Calu3 (cell line): Measurements from ENCODE around the genes SLC39A3 and TLE2.

DNA sequence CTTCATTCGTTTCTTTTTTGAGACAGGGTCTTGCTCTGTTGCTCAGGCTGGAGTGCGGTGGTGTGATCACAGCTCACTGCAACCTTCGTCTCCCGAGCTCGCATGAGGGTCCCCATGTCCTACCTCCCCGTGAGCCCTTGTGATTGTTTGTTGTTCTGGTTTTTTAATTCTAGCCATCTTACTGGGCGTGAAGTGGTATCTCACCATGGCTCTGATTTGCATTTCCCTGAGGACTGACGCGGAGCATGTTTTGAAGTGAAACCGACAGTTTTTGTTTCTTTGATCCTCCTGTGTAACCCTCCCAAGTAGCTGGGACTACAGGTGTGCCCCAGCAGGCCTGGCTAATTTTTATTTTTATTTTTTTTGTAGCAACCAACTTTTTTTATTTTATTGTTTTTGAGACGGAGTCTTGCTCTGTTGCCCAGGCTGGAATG, 21.7 kb downstream of the GNG7 start:
- PRO-cap, result no peak

- PRO-cap, result no peak
Measured at GRCh38 chr19:2719739-2720378, 1.3 kb downstream of the DIRAS1 start.

- PRO-cap, result unidirectional peak, minus-strand start at chr19:2740017
Measured at GRCh38 chr19:2739846-2740516, at the start of gene SLC39A3. Gene SLC39A3 (minus strand): TSS chr19:2740017.

DNA sequence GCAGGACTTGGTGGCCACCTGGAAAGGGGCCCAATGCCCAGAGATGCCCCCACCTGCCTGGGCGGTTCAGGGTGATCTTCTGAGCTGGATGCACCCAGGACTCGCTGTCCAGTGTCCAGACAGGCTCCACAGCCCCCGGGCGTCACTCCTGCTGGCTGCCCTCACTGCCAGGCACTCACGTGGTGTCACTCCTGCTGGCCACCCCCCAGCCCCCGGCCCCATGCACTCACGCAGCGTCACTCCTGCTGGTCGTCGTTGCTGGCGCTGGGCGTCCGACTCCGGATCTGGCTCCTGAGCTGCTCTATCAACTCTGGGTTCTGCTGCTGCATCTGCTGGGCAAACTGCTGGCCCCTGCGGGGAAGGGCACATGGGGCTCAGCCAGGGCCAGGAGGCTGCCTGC, 17.3 kb upstream of the SLC39A3 start:
- PRO-cap, result no peak

- PRO-cap, result no peak
Measured at GRCh38 chr19:2765322-2765841, 17.7 kb downstream of the SGTA start.

GRCh38 chr19:2968906-2969564, 8.3 kb upstream of the TLE6 start:
- PRO-cap, result no peak

GRCh38 chr19:3028835-3029488, at the start of gene TLE2:
Gene TLE2 (minus strand): TSS chr19:3029280.
- PRO-cap, result no peak

DNA sequence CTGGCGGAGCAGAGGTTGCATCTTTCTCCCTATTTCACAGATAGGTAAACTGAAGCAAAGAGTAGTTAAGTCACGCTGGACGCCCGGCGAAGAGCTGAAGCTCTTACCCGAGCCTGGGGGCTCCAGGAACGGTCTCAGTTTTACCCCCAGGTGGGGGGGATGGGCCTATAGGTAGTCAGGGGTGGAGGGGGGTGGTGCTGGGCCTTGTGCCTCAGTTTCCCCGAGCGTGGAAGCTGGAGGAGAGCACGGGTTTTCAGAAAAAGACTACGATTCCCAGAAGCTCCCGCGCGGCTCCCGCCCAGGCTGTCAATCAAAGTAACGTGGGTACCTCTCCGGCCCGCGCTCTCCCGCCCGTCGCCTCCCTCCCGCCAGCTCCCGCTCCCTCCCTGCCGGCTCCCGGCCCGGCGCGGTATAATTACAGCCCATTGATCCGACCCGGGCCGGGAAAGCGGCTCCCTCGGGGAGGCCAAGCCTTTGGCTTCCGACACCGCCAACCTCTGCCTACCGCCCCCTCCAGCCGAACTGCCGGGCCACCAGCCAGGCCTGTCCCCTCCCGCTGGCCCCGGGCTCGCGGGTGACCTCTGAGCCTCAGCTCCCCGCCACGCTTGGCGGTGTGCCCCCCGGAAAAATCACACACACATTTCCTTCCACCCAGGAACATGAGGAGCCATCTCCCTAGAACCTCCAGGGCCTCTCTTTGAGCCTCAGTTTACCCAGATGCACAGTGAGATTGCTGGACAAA, 7.1 kb upstream of the TLE2 start:
- PRO-cap, result bidirectional peak, plus-strand start at position 350 of the sequence, minus-strand start at position 317 of the sequence

DNA sequence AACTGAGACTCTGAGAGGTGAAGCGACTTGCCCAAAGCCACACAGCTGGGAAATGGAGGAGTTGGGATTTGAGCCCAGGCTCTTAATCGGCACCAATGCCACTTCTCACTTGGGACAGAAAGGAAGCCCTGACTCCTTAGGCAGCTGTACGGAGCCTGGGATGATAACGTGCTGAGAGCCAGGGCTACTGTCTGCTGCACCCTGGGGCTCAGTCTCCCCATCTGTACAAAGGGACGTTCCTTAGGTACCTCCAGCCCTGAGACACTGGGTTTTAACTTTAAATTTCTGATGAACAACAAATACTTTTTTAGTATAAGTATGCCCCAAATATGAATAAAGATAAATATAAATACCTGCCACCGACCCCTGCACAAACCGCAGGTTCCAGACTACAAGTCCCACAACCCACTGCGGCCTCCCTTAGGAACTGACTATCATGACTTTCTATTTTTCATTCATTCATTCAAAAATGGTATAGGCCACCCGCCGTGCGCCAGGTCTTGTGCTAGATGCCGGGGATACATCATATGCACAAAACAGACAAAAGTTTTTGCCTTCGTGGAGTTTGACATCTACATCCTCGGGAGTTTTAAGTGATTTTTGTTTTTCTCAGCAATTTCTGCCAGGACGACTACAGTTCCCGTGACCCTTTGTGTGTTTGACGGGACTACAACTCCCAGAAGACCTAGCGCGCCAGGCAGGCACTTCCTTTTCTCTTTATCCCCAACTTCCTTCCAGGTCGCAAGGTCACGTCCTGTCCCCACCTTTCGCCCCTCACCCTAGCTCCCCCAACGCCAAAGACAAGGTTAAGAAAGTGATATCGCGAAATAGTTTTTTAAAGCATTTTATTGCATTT, 644 bp upstream of the NCLN start:
- PRO-cap, result unidirectional peak, plus-strand start at position 720 of the sequence

- PRO-cap, result no peak
Measured at GRCh38 chr19:3189490-3190121, 3.9 kb downstream of the NCLN start.

GRCh38 chr19:3357402-3357869, 8.9 kb upstream of the NFIC start:
- PRO-cap, result no peak

DNA sequence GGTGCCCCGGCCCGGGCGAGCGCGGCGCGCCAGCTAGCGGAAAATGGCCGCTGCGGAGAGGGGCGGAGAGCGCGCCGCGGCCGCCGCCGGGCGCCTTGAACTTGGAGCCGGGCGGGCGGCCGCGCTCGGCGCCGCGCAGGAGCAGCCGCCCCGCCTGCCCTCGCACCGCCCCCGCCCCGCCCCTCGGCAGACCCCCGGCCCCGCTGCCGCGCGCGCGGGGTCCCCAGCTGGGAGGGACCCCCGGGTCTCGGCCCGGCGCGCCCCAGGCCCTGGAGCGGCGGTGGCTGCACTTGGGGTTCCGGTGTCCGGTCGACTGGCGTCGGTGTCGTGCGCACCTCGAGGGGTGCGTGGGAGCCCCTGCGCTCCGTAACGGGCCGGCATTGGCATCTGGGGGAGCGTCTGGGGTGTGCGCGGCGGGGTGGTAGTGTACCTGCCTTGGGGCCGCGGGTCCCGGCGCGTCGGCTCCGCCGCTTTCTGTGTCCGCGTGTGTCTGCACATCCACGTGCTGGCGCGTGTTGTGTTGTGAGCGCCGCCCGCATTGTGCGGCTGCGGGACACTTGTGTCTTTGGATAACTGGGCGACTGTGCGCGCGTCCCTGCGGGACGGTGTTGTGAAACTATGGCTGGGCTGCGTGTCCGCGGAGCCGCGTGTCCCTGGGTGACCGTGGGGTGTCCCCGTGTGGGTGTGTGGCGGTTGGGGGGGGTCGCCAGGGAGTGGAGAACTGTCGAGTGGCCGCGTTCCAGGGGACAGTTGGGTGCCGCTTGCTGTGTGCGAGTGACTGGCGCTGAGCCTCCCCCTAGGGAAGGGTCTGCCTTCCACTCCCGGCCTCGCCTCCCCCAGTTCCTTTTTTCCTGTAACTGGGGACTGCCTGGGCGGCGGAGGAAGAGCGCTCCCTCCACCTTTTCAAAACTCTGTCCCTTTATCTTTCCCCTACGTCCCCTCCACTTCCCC, 6.0 kb upstream of the NFIC start:
- PRO-cap, result bidirectional peak, plus-strand start at position 68 of the sequence, minus-strand start at position 97 of the sequence; unidirectional peak, minus-strand start at position 488 of the sequence

DNA sequence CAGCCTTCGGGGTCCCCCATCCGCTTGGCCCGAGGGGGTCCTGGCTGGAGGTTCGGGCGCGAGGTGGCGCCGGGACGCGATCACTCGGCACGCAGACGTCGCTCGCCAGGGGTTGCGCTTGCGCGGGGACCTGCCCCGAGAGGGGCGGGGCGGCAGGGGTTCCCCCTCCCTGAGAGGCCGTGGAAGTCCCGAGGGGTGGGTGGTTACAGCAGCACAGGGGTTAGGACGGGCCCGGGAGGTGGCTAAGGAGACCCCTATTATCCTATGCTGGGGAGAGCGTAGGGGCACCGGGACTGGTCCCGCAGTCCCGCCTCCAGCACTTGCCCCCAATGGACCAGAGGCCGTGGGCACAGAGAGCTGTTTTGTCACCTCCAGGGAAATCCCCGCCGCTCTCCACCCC, 5.3 kb upstream of the NFIC start:
- PRO-cap, result unidirectional peak, minus-strand start at position 104 of the sequence

- PRO-cap, result no peak
Measured at GRCh38 chr19:3367955-3368801, 1.8 kb downstream of the NFIC start.

GRCh38 chr19:3371403-3371936, 5.1 kb downstream of the NFIC start:
- PRO-cap, result no peak

- PRO-cap, result no peak
Measured at GRCh38 chr19:3384777-3385637, 18.6 kb downstream of the NFIC start.

DNA sequence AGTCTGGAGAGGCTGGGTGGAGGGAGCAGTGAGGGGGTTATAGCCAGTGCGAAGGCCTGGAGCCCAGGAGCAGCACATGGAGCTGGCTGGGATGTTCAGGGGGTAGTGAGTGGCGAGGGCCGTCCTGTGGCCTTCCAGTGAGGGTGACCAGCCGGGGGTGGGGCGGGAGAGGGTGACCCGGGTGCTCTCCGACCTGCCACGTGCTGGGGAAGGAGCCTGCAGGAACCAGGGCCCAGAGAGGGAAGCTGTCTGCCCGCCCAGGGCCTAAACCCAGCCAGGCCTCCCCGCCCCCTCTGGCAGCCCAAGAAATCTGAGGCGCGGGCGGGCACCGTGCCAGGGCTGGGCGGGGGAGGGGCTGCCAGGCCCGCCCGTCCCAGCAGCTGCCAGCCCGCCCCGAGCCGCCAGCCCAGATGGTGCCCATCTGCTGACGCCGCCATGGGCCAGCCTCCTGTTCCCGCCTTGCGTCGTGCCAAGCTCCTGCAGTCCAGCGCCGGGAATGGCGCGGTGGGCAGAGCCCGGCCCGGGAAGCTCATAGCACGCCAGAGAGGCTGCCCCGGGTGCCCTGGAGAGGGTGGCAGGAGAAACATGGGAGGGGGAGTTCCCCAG, 21.4 kb downstream of the NFIC start:
- PRO-cap, result no peak

DNA sequence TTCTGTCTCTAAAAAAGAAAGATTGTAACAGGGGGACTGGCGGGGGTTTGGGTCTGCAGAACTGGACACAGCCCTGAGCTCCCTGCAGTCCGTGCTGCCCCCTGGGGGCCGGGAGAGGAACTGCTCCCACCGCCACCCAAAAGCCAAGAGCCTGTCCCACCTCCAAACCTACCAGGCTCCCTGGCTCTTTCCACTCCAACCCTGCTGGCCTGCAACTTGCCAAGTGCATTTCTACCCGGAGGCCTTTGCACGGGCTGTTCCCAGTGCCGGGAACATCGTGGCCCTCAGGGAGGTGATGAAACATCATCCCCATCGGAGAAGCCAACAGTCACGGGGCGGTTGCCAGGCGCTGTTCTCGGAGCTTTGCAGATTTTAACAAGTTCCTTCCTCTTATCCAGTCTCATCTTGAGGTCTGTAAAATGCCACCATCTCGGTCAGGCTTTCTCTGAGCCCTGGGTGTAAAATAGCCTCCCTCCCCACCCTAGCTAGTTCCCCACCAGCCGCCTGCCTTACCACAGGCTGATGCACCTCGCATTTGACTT, 50.7 kb downstream of the SMIM24 start:
- PRO-cap, result no peak

DNA sequence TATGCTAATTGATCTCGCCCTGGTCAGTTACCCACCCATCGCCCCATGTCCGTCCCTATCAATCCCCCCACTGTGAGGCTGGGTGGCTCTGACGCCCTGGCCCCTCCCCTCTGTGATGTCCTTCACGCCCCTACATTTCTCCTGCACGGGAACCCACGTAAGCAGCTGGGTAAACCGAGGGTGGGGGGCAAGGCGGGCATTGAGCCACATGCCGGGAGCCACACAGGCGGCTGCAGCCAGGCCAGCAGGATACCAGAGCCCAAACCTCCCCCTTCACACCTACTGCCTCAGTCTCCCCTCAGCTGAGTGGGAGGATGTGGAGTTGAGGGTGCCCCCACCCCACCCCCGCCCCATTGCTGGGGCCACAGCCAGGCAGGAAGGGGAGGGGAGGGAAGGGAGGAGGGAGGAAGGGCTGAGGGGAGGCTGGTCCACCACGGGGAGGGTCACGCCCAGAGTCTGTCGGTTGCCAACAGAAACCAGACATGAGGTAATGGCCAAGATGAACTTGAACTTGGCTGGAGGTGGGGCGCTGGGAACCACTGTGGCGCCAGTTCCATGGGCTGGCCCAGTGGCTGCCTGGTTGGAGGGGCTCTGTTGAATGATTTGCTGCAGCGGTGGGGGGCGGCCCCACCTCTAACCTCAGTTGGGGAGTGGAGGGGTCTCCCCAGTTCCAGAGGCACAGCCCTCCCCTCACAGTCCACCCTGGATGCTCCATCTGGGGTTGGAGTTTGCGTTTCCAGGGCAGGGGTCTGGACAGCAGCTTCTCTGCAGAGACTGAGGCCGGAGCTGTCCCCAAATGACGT, 20.8 kb downstream of the SMIM24 start:
- PRO-cap, result no peak

DNA sequence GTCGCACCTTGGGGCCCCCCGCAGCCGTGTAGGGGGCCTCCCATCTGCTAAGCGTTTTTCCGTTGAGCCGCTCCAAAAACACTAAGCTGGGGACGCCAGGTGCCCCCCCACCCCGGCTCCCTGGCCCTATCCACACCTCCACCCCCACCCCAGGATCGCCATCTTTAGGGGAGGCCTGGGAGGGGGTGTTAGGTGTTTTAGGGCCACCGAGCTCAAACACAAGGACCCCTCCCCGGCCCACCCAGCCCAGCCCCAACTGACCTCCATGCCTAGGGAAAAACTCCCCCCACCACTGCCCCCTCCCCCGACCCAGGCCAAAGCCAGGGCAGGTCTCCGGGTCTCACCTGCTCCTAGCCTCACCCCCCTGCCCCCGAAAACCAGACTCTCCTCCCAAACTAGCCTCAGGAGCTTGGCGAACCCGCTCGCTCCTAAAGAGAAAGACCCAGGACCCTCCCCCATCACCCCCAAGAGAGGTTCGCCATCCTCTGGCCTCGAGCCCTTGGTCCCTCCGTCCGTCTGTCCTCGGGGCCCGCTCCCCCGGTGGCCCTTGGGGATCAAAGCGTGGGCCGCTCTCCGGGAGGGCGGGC, 15.9 kb downstream of the SMIM24 start:
- PRO-cap, result no peak